Jejunum (tissue), 1 donor: Measurements from ENCODE around the gene HELZ.

DNA sequence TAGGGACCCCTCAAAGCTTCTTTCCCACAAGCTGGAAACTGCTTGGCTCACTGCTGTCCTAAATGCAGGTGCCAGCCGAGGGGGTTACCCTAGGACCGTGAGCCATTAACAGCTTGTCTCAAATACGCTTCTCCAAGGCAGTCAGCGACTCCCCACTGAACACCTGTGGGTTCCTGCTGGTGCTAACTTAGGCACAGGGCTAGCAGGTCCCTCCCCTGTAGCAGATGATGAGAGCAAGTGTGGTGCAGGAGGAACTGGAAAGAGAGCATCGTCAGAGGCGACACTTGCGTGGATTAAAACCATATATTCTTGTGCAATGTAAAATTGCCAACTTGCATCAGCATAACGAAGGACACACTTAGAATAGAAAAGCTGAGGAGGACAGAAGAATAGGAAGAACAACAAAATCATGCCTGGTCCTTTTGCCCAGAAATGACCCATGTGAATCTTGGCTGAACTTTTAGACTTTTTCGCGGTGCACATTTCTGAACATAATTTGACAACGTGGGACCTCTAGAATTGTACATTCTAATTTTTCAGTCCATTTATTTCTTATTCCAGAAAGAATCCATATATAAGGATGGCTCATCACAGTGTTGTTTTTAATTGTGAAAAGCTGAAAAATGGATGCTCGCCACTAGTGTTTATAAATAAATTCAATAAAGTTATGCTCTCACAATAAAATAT lies 67.2 kb upstream of the LRRC37A3 start:
- PRO-cap = bidirectional peak, plus-strand start at position 259 of the sequence, minus-strand start at position 157 of the sequence

DNA sequence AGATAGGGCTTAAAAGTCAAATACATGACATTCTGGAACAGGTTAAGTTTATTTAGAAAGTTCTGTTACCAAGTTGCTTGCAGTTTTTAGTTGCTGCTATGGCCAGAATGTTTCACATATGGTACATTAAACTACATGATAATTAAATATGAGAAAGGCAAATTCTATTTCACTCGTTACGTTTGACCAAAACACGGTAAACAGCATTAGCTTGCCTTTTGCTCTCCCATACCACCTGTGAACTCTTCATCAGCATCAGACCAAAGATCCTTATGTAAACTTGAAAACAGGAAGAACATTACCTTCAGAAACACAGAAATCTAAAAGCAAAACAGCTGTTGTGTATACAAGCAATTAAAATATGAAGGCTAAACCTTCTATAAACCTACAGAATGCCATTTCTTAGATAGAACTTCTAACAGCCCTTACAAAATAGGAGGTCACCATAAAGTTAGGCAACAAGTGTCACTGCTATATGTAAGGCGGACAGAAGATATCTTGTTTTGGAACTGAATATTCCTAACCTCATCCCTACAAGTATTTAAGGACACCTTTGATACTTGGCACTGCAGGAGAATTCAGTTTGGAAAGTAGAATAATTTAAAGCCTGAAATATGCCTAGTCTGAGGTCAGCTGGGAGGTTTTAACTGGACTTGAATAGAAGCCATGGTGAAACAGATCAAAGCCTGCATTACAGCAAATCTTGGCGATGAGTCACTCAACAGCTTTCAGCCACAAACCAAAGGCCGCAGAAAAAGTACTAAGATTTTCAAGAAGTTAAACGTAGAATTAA lies 43.0 kb downstream of the GNA13 start:
- PRO-cap = no peak

- PRO-cap = no peak
These were observed 36.2 kb downstream of the RGS9 start for GRCh38 chr17:65173263-65173843.

DNA sequence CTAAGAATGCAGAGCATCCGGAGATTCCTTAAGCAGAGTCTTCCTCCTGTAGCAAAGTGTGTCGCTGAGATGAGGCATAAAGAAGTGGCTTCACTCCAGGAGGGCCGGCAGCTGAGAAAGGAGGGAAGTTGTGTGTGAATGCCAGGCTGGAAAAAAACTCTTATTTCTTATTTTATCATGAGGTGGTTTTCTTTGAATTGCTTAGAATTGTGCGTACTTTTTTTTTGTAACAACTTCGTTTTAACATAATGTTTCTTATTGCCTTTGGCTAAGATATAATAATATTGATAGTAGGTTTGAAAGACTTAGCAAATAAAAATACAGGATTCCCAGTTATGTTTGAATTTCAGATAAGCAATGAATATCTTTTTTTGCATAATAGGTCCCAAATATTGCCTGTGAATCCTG lies 46.8 kb downstream of the RGS9 start:
- PRO-cap = no peak

- PRO-cap = no peak
These were observed 9.3 kb downstream of the AXIN2 start for GRCh38 chr17:65551906-65552691.

DNA sequence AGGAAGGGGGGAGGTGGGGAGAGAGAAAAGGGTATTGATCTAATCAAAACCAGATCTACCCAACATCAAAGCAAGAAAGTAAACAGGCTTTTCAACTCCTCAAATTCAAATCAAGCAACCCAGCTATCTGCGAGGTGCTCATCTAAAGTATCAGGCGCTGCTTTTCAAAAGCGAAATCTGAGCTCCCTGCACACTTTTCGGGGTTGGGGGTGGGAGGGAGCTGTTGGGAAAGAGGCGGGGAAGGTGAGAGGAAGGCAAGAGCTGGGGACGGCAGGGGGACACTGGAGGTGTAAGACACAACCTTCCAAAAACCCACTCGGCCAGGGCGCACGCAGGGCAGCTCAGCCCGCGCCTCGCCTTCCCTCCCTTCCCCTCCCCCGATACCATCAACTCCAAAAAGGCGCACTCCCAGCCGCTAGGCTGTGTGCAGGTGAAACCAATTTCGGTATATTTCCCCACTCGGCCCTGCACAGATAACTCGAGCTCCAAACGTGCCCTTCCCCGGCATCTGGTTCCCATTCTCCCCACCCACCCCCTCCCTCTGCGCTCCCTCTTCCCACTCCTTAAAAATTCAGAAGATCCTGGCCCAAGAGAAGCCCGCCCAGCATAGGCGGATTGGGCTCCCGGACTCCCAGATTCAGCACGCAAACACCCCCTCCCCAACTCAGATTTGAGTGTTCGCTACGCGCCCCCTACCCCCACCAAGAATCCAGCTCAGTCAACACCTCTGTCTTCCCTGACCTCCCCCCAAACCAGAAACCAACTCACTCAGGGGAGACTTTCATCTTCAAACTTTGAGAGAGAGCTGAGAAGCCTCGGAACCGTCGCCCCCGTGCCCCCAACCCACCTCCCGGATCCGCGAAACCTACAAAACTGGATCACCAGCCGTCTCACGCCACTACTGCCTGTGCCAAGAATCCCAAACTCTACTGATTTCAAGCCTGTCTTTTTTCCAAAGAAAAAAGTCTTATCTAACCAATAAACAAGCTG lies 2.4 kb downstream of the AXIN2 start:
- PRO-cap = no peak

GRCh38 chr17:65573003-65573709 lies 11.7 kb upstream of the AXIN2 start:
- PRO-cap = no peak

- PRO-cap = no peak
These were observed 200.8 kb downstream of the PRKCA start for GRCh38 chr17:66503008-66503801.

DNA sequence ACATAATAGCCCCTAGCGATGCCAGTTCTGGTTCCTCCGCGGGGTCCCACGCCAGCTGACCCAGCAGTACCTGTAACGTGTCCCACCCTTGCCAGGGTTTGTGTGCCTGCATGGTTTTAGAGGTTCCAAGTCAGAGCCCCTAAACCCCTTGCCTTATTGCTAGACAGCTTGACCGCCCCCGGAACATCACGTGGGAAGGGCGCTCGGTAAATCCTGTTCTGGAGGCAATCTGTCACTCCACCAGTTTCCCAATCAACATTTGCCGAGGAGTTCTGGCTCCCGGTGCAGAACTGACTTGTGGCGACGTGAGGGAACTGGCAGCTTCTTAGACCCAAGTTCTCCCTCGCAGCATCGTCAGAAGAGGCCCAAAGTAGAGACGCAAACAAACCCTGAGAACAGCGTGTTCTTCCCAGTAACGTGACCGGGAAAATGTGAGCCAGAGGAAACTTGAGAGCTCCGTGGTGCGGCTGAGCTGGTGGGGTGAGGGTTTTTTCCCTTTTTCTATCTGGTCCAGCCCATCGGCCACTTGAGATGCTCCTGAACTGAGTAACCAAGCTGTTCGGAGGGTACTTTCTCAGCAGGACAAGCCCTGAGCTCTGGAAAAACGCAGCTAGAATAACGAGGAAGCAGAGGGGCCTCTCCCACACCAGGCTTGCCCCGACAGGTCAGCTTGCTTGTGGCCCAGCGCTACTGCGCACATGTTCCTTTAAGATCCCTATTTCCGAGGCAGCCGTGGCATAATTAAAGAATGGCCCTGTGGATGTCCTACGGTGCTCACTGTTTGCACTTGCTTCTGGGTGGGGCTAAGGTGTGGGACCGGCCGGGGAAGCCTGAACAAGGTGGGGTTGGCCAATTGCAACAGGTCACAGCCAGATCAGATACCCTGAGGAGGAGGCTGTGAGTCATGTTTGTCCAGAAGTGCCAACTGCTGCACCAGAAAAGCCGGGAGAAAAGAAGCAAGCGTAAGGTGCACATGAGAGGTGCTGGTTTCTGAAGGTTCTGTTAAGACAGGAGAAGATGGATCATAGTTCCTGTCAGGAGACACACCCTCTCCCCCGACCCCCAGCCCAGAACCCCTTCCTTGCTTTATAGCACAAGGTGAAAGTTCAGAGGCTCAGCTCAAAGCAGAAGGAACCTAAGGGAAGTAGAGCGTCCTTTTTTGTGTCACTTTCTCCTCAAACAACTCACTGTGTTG lies 158.7 kb upstream of the CACNG5 start:
- PRO-cap = bidirectional peak, plus-strand start at position 936 of the sequence, minus-strand start at position 654 of the sequence

DNA sequence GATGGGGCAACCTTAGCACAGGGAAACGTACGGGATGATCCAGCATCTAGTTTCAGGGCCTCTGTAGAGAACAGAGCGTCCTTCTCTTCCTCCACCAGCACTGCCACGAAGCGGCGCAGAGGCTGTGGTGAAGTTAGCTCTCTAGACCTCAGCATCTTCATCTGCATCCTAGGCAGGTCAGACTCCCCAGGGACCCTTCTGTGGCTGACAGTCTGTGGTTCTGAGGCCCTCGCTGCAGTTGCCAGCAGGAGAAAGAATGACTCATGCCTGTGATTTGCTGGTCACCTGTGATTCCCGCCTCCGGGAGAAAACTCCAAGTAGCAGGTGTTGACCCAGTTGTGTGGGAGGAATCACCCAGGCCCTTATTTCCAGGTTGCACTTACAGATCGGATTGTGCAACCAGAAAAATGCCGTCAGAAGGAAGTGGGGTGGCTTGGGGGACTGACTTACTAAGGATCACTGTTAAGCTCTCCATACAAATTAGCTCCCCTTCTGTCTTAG lies 117.3 kb upstream of the CACNG5 start:
- PRO-cap = no peak

GRCh38 chr17:67043287-67043800 lies 1.0 kb upstream of the CACNG1 start:
- PRO-cap = no peak

GRCh38 chr17:67188782-67189635 lies 56.0 kb downstream of the HELZ start:
- PRO-cap = no peak

GRCh38 chr17:67196665-67197184 lies 48.3 kb downstream of the HELZ start:
- PRO-cap = no peak

DNA sequence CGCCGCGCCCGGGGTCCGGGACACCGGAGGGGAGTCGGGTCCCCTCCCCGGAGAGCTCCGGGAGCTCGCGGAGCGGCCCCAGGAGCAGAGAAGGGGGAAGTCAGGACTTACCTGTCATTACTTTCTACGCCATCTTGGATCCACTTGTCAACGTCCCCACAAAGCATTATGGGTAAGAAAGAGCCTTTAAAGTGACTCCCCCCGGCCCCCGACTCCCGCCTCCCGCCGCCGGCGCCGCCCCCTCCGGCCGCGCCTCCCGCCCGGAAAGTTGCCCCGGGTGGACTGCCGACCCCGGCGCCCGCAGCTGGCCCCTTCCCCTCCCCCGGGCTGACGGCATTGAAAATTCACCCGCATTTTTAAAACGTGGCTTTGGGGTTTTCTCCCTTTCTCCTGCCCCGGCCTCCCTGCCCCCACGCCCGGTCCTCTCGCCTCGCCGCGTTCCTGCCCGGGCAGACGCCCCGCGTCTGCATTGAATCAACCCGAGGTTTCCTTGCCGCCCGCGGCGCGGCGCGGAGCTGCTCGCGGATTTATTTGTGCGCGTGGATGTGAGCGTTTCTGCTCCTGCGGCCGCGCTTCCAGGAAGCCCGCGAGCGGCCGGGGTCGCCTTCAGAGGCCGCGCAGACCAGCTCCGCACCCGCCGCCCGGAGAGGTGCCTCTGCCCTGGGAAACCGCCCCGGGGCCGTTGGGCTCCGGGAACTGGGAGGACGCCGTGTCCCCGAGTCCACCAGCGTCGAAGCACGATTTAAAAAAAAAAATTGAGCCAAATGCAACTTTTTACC lies at the start of gene HELZ:
Gene HELZ (minus strand): TSS at position 160 of the 779 bp plus-strand sequence.
- PRO-cap = bidirectional peak, plus-strand start at position 218 of the sequence, minus-strand start at position 160 of the sequence; bidirectional peak, plus-strand start at position 531 of the sequence, minus-strand start at position 471 of the sequence

DNA sequence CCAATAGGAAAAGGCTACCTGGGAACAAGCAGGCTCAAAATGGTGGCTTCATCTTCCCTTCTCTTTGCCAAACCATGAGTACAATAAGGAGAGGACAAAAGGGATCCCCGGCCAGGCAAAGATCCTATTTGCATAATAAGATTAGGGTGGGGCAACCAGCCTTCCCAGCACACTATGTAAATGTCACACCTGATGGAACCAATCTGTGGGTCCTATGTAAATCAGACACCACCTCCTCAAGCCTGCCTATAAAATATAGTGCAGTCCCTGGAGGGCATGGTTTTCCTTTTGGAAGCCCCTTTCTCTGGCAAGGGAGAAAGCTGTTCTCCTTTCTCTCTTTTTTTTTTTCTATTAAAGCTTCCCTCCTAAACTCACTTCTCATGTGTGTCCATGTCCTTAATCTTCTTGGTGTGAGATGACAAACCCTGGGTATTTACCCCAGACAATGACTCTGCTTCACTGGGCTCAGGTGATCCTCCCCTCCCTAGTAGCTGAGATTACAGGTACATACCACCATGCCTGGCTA lies 44.2 kb downstream of the PSMD12 start:
- PRO-cap = no peak

DNA sequence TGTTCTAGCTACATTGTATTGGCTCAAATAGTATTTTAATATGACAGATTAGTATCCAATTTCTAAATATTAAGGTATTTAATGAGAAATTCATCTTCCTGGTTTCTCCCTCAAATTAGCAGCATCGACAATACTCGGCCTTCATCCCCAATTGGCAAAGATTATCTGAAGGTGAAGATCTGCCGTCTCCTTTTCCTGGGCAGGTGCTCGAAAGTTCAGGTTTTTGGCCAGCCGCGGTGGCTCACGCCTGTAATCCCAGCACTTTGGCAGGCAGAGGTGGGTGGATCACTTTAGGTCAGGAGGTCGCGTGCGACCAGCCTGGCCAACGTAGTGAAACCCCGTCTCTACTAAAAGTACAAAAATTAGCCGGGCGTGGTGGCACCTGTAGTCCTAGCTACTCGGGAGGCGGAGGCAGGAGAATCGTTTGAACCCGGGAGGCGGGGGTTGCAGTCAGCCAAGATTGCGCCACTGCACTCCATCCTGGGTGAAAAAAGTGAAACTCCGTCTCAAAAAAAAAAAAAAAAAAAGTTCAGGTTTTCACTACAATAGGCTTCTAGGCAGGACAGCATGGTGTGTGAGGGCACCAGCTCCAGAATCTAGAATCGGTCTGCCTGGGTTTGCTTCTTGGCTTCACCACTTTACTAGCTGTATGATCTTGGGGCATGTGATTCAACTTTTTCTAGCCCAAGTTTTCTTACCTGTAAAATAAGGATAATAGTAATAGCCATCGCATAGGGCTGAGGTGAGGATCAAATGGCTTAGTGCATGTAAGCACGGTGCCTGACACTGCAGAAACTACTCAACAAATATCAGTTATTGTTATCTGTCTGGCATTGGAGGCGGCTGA lies 1.5 kb downstream of the PSMD12 start:
- PRO-cap = no peak

GRCh38 chr17:67378102-67378475 lies 1.0 kb downstream of the PITPNC1 start:
- PRO-cap = no peak

DNA sequence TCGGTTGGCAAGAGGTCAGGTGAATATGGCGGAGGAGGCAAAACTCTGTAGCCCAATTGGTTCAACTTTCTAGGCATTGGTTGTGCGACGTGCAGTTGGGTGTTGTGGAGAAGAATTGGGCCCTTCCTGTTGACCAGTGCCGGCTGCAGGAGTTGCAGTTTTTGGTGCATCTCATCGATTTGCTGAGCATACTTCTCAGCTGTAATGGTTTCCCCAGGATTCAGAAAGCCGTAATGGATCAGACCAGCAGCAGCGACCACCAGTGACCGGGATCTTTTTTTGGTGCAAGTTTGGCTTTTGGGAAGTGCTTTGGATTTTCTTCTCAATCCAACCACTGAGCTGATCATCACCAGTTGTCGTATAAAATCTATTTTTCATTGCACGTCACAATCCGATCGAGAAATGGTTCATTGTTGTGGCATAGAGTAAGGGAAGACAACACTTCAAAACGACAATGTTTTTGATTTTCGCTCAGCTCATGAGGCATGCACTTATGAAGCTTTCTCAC lies 21.4 kb downstream of the PITPNC1 start:
- PRO-cap = no peak

DNA sequence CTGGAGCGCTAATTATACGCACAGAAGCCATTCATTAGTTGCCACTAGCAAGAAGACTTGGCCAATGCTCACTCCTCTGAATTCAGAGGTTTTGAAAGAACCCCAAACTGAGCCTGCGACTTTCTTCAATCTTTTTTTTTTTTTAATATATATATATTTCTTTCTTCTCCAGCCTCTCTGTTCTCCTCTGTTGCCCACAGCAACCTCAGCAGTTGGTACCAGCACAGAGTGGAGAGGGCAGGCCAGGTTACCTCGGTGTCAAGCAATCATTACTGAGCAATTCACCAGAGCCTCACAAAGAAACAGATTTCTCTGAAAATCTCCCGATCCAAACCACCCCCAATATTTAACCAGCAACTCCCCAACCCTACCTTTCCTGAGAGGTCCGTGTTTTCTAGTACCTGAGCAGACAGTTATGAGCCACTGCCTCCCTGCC lies 101.7 kb downstream of the PITPNC1 start:
- PRO-cap = no peak

GRCh38 chr17:67635107-67635679 lies 82.5 kb upstream of the NOL11 start:
- PRO-cap = no peak